H7 (cell line): ENCODE results near the gene BCAS4.

GRCh38 chr20:50274538-50275472, 84.2 kb downstream of the CEBPB start:
- RAMPAGE, long total RNA, result no peak

GRCh38 chr20:50308551-50309788, 118.3 kb downstream of the CEBPB start:
- RAMPAGE, long total RNA, result no peak

DNA sequence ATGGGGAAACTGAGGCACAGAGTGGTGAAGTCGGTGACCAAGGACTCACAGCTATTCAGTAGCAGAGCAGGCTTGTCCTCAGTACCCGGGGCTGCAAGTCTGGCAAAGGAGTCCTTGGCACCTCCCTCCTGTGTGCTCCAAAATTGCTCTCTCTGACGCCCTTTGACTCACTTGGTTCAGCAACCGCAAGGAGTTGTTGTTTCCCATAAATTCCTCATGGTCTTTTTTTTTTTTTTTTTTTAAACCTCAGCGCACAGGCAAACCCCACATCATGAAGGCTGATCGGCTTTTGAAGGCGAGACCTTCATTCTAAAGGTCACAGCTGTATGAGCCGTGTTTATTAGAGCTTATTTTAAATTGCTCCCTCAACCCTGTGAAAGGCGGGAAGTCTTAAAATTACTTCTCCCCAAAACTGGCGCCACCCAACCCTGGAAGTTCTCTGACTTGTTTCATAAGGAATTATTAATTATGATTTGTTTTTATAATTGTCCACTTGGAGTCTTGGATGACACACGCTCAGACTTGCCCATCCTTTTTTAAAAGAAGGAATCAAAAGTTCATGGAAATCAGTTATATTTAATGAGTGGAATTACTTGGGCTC, 143.3 kb downstream of the CEBPB start:
- RAMPAGE, long total RNA, result no peak

GRCh38 chr20:50339033-50339915, 148.6 kb downstream of the CEBPB start:
- RAMPAGE, long total RNA, result no peak

DNA sequence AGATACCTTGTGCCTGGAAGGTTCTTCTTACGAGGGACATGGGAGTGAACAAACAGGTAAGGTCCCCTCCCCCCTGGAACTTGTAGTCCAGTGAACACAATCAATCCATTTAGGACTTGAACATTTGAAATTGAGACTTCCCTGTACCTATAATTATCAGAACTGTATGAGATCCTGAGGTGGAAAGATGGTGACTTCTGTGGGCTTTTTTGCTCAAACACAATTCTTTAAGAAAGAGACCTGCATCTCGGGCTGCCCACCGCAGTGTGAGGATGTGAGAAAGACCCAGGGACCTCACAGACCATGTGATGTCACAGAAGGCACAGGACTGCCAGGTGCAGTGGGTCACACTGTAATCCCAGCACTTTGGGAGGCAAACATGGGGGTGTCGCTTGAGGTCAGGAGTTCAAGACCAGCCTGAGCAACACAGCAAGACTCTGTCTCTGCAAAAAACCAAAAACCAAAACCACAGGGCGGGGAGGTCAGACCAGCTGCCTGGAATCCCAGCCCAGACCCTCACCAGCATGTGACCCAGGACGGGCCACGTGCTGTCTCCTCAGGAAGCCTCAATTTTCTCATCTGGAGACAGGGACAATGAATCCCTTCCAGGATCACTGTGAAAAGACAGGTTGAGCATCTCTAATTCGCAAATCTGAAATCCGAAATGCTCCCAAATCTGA, 159.7 kb upstream of the PTPN1 start:
- RAMPAGE, long total RNA, result no peak

DNA sequence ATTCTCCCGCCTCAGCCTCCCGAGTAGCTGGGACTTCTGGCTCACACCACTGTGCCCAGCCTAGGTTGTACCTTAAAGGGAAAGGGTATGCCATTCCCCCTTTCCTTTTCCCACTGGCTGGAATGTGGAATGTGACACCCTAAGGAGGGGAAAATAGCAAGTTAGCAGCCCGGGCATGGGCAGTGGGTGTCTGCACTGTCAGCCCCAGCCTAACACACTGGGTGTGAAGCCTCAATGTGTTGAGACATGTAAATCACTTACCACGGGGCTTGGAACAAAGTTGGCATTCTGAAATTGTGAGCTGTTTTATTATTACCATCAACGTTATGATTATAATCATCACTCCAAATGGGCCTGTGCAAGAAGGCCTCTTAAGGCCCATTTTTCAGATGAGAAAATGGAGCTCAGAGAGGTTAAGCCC, 80.7 kb upstream of the PTPN1 start:
- RAMPAGE, long total RNA, result no peak

DNA sequence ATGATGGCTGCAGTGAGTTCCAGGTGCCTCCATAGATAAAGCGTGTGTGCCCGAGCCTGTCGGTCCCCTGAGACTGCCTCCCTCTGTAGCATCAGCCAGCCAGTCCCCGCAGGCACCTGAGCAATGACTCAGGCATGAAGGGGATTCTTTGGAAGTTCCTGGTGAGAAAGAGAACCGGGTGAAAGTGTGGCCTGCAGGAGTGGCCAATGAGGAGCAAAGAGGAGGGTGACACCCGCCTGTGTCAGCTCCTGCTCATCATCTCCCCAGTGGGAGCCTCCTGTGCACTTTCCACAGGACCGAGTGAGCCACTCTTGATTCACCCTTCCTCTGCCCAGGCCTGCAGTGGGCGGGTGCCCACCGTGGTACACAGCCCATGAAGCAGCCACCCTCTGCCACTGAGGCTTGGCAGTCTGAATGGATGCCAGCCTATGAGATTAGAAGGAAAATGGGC, 71.2 kb upstream of the PTPN1 start:
- RAMPAGE, long total RNA, result no peak

GRCh38 chr20:50455387-50456169, 54.6 kb upstream of the PTPN1 start:
- RAMPAGE, long total RNA, result no peak

GRCh38 chr20:50554612-50555194, 44.5 kb downstream of the PTPN1 start:
- RAMPAGE, long total RNA, result no peak

- RAMPAGE, long total RNA, result no peak
Measured at GRCh38 chr20:50590182-50591088, 80.3 kb downstream of the PTPN1 start.

- RAMPAGE, long total RNA, result no peak
Measured at GRCh38 chr20:50601903-50602614, 89.3 kb downstream of the RIPOR3 start.

DNA sequence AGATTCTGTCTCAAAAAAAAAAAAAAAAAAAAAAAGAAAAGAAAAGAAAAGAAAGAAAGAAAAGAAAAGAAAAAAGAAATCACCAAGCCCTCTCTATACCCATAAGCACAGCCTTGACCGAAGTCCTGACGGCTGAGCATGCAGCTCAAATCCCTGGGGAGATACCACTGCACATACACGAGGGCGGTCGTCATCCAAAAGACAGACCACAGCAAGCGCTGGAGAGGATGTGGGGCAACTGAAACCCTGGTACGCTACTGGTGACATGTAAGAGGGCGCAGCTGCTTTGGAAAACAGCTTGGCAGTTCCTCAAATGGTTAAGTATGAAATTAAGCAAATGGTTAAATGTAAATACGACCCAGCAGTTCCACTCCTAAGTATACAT, 38.8 kb downstream of the RIPOR3 start:
- RAMPAGE, long total RNA, result no peak

DNA sequence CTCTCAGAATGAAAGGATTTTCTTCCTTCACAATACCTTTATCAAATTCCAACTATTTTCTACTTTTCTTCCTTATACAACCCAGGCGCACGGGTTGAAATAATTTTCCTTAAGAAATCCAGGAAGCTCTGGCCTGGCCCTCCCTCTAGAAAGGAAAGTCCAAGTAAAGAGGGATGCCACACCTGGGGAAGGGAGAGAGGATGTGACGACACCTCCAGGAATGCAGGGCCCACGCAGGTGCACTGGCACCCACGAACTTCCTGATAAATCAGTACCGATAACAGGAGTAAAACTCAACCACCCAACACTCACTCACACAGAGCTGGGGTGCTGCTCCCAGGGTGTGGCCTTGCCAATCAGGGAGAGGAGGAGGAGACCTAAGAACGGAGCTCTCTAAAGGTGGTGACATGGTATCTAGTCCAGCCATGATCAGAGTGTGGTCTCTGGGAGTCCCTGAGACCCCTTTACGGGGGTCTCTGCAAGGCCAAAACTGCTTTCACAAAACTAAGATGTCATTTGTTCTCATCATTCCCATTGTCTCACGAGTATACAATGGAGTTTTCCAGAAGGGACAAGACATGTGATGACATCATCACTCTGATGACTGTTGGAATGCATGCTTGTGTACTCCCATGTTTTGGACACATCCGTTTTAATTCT, 2.3 kb upstream of the PARD6B start:
- RAMPAGE, long total RNA, result no peak

DNA sequence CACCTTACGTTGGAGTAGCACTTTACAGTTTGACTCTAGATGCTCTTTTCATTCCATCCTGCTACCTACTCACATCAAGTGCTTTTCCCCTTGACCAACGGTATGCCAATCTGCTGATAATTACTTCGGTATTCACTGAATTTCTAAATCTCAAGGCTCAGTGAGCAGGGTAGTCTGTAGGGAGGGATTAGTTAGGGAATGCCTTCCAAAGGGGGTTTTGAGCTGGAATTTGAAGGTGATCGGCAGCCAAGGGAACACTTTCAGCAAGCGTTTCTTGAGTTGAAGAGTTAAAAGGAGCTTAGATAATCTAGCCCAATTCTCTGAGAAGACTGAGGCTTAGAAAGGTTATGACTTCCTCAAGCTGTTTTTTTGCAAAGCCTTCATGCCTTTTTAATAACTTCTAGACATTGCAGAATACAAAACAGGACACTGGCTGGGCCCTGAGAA, 1.0 kb downstream of the PARD6B start:
- RAMPAGE, long total RNA, result no peak

DNA sequence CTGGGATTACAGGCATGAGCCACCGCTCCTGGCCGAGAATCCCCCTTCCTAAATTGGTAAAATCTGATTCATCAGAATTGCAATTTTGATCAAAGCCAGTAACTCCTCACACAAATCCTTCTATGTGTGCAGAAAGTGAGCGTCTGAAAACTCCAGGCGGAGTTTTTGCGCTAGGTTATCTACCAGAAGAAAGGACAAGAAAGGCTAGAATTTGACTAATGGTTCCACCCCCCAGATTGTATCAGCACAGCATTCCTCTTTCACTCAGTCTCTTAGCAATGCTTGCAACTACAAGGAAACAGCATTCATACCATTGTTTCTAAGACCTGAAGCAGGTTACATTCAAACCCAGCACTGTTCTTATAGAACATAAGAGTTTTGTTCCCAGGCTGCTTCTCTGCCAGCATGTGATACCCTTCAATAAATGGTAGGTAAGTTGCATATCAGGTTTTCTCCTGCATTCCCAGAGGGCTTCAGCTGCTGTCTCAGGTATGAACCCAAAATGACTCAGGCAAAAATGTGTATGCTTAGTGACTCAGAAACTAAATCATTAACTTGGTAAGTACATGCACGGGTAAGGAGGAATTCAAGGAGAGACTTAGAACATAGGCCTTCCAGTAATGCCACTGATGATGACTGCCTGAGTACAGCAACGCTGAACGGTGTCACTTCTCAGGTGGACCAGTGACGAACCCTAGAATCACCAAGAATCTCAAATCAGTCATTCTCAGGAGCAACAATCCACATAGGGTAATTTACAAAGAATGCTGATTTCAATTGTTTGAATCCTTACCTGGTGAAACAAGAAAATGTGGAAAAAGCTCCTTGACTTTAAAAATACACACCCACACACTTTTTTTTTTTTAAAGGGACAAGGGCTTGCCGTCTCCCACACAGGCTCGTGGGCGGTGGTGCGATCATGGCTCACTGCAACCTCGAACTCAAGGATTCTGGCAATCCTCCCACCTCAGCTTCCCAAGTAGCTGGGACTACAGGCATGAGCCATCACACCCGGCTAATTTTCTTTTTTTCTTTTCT, 30.3 kb downstream of the PARD6B start:
- RAMPAGE, long total RNA, result no peak

- RAMPAGE, long total RNA, result no peak
Measured at GRCh38 chr20:50762390-50763280, 31.3 kb downstream of the PARD6B start.

DNA sequence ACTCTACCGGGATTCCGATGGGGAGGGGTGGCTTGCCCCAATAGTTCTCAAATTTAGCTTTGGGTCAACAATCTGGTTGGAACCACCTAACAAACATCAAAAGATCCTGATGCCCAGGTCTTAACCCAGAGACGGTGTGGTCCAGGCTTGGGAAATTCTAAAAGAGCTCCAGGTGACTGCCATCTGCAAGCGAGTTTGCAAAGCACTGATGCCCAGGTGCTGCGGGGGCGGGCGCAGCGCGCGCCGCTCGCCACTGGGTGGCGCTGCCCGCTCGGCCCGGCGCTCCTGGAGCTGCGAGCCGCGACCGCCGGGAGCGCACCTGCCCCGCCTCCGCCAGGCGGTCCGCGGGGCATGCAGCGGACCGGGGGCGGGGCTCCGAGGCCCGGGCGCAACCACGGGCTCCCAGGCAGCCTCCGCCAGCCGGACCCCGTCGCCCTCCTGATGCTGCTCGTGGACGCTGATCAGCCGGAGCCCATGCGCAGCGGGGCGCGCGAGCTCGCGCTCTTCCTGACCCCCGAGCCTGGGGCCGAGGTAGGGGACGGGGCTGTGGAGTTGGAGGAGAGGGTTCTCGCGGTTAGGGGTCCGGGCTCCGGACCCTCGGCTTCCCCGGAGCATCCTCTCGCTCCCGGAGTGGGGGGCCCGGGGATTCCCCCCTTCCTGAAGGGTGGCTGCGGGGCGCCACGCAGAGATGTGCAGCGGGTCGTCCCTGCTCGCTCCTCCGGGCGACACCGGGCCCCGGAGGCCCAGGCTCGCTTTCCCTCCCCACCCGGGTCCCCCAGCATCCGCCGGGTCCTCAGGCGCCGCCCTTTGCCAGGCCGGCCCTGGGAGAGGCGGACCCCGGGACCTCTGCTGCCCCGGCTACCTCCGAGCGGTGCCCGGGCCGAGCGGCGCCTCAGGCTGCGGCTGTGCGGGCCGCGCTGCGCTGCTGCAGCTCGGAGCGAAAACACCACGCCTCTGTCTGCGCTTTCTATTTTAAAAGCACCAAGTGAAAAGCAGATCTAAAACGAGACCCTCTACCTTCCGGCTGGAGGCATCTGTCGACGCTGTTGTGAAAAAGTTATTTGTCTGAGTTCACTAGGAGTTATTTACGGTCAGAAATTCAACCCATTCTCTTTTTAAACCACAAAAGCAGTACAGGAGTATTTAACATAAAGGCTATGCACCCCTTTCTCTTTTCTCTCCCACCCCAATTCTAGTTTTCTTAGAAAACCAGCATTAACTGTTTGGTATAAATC, at the start of gene BCAS4:
BCAS4 (plus strand) TSS at position 419 of the 1,235 bp plus-strand sequence.
- RAMPAGE, long total RNA, result start-site peak on the plus strand centred at position 399 of the sequence, 70 bp wide, 49 reads

GRCh38 chr20:50957296-50958197, 785 bp downstream of the DPM1 start:
- RAMPAGE, long total RNA, result no peak

DNA sequence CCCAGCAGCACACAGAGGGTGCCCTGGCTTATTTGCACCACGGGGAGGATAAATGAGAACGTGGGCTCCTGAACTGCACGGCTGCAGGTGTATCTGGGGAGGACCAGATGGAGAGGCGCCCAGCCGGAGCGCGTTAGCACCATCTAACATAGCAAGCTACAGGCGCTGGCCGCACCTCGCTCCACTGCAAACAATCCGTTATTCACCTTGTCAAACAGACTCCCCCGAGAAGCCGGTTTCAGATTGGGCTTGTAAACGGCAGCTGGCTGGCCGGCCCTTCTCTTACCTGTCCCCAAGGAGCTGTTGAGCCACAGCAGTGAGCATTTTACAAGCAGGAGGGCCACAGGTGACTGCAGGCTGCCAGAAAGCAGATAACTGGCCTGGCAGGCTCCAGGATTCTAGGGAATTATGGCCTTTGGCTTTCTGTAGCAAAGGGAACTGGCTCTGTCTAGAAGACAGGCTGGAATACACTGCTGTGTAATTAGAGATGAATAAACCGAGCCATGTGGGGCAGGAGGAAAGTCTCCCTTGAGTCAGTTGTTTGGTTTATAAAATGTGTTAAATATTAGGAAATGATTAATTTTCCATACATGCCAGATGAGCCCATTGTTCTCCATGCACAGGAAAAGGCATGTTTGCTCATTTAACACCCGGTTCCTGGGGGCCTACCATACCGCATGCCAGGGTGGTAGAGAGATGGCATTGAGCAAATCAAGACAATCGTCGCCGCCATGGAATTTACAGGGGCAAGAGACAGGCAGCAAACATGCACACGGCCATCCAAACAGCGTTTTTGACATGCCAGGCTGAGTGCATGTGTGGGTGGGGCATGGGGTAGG, 159.4 kb downstream of the NFATC2 start:
- RAMPAGE, long total RNA, result no peak

- RAMPAGE, long total RNA, result no peak
Measured at GRCh38 chr20:51400228-51400909, 142.2 kb downstream of the NFATC2 start.